Measurements from ENCODE around the genes GADL1, GPD1L and FBXL2.

GRCh38 chr3:29971493-29971947, 634.9 kb upstream of the TGFBR2 start:
- PRO-cap, 3 experiments, result no peak in any of the 3 experiments

- PRO-cap, 3 experiments, result no peak in any of the 3 experiments
Observed at GRCh38 chr3:30614192-30614828, 7.9 kb downstream of the TGFBR2 start.

- PRO-cap, 3 experiments, result no peak in any of the 3 experiments
Observed at GRCh38 chr3:30631239-30631926, 25.0 kb downstream of the TGFBR2 start.

GRCh38 chr3:30657813-30658341, 51.5 kb downstream of the TGFBR2 start:
- PRO-cap, 3 experiments, result no peak in any of the 3 experiments

DNA sequence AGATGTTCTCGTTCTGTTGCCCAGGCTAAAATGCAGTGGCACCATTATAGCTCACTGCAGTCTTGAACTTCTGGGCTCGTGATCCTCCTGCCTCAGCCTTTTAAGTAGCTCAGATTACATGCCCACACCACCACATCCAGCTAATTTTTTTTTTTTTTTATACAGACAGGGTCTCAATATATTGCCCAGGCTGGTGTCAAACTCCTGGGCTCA, 57.5 kb downstream of the TGFBR2 start:
- PRO-cap, 3 experiments, result no peak in any of the 3 experiments

DNA sequence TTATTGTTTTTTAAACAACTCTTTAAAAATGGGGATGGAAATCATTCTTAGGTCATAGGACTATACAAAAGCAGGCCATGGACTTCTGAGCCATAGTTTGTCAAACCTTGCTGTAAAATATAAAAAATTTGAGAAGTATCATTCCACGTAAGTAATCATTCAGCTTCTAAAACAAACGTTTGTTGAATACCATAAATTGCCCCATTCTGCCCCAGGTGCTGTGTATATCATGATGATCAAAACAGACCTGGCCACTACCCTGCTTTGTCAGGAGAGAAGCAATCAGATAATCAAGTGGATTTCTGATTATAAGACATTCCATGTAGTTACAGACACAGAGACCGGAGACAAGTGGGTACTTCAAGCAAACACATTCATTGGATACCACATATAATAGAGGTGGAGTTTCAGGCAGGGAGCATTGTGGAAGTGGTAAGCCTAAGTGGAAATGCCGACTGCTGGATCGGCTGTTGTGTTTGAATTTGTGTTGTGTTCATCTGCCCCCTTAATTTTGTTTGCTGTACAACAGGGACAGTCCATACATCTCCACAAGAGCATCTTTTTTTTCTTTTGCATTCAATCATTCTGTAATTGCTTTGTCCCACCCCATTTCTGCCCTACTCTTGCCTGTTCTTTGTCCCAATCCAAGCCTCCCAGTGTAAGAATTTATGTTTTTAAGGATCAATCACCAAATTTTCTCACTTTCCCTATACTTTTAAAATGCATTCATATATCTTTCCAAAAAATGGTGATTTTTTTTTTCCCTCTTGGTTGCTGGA, 61.8 kb downstream of the TGFBR2 start:
- PRO-cap, 3 experiments, result no peak in any of the 3 experiments

DNA sequence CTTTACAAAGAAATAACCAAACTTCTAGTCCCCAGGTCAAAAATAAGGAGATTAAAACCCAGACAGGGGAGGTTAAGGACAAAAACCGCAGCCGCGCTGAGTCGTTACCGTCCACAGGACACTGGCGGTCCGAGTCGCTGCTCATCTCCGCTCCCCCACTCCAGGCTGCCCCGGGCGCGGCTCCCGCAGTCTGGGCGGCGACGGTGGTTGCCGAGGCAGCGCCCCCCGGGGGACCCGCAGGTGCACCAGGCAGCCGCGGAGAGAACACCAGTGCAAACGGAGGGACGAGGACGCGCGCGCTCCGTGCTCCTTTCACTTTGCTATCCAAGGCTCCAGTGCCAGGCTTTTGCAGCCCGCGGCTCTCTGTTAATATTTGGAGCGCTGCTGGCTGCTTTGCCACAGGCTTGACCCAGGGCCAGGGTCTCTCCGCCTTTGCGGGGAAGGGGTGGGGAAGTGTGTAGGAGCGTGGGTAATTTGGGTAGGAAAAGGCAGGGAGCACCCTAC, at the start of gene GADL1:
Gene GADL1 (minus strand): TSS at position 192 of the 504 bp plus-strand sequence.
- PRO-cap, 3 experiments, result no peak in any of the 3 experiments

- PRO-cap, 3 experiments, result no peak in any of the 3 experiments
Observed at GRCh38 chr3:31733246-31733619, 200.5 kb downstream of the STT3B start.

DNA sequence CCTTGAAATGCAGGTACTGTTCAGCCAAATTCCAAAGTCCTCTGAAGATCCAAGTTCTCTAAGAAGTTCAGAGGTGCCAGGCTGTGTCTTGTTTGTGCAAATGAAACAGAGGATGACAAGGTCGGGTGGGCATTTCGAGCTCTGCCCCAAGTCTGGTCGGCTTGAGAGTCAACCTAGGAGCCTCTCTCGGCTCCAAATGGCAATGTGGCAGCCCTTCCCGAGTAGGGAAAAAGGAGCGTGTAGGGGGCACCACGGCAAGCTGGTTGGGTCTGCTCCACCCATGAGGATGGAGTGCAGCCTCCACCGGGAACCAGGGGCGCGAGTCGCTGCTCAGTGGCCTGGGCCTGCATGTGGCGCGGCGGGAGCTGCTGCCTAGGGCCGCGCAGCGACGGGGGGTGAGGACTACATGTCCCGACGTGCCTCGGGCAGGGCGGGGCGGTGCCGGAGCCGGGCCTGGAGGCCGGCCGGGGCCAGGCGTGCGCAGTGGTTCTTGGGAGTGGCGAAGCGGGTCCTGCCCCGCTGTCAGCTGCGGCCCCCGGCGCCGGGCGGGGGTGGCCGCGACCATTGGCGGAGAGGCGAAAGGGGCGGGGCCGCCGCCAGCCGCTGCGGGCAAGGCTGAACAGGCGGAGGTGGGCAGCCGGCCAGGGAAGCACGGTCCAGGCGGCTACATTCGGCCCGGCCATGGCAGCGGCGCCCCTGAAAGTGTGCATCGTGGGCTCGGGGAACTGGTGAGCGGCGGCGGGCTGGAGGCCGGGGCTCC, at the start of gene GPD1L:
Gene GPD1L (plus strand): TSS at position 590 of the 760 bp plus-strand sequence.
- PRO-cap, 3 experiments, result peak in 3 of 3 experiments; most common plus-strand start position 640 of the sequence (in 2); most common minus-strand start position 390 of the sequence (in 3)

DNA sequence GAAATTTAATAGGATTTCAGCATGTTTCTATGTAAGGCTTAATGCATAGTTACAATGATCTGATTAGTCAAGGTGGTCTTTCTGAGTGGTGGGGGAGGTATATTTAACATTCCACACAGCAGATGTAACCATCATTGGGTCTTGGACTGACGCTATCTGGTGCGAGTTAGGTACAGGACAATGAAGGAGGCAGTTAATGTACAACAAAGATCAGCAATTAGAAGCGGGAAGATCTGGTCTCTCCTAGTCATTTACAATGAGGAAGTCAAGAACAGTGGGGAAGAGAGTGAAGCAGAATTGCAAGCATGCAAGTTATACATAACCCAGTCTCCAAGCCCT, 14.0 kb downstream of the GPD1L start:
- PRO-cap, 3 experiments, result peak in 1 of 3 experiments; most common plus-strand start position 283 of the sequence (in 1); most common minus-strand start position 148 of the sequence (in 1)

GRCh38 chr3:32126727-32127115, 20.3 kb downstream of the GPD1L start:
- PRO-cap, 3 experiments, result no peak in any of the 3 experiments

GRCh38 chr3:32324321-32324812, 67.3 kb upstream of the CMTM7 start:
- PRO-cap, 3 experiments, result no peak in any of the 3 experiments

DNA sequence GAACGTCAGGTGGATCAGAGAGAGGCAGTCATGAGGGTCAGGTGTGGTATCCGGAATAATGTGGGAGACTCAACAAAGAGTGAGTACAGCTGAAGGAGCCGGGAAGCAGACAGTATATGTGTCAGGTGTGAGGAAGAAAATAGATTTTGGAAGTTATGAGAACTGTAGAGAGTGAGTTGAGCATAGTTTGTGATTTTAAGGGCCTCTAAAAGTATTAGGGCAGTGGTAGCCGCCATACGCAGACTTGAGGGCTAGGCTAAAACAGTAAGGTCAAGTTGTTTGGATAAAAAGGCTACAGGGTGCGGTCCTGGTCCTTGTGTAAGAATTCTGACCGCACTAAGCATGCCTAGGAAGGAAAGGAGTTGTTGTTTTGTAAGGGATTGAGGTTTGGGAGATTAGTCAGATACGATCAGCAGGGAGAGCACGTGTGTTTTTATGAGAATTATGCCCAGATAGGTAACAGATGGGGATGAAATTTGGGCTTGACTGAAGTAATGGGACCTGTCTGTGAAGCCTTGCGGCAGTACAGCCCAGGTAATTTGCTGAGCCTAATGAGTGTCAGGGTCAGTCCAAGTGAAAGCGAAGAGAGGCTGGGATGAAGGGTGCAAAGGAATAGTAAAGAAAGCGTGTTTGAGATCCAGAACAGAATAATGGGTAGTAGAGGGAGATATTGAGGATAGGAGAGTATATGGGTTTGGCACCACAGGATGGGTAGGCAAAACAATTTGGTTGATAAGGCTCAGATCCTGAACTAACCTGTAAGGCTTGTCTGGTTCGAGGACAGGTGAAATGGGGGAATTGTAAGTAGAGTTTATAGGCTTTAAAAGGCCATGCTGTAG, 39.2 kb downstream of the CMTM6 start:
- PRO-cap, 3 experiments, result no peak in any of the 3 experiments

- PRO-cap, 3 experiments, result no peak in any of the 3 experiments
Observed at GRCh38 chr3:32485035-32485506, 17.6 kb downstream of the CMTM6 start.

- PRO-cap, 3 experiments, result no peak in any of the 3 experiments
Observed at GRCh38 chr3:32500766-32501247, 1.8 kb downstream of the CMTM6 start.

- PRO-cap, 3 experiments, result peak in 1 of 3 experiments; most common minus-strand start chr3:32820227 (in 1)
Observed at GRCh38 chr3:32820039-32820767, 2.4 kb downstream of the TRIM71 start.

DNA sequence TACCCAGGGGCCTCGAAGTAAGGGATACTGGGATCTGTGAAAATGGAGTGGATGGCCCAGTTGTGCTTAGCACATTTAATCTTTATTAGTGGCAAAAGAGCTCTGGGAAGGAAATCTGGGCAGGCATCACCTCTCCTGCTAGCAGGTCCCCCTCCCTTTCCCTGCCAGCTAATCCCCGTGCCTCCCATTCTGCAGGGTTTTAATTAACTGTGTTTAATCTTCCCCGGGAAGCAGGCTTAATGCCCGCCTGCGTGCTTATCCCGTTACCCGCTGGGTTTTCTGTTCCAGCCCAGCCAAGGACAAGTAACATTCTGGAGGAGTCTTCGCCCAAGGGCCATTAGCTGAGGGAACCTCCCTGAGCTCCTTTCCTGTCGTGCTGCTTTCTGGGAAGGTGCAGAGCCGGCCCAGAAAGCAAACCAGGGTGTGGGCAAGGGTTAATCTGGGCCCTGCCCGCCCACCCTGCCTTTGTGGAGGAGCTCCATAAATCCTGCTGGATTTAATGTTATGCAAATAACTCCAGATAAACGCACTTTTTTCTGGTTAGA, 25.7 kb downstream of the TRIM71 start:
- PRO-cap, 3 experiments, result no peak in any of the 3 experiments

DNA sequence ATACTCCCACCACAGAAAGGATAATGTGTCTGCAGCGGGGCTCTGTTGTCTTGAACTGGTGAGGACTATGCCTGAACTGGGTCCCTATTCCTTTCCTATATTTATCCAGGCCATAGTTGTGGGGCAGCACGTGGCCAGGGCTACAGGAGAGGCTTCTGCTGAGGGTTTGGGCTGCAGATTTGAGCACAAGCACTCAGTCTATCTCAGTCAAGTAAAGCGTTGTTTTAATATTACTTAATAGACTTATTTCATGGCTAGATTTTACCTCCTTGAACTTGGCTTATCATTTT, 50.9 kb downstream of the TRIM71 start:
- PRO-cap, 3 experiments, result no peak in any of the 3 experiments

DNA sequence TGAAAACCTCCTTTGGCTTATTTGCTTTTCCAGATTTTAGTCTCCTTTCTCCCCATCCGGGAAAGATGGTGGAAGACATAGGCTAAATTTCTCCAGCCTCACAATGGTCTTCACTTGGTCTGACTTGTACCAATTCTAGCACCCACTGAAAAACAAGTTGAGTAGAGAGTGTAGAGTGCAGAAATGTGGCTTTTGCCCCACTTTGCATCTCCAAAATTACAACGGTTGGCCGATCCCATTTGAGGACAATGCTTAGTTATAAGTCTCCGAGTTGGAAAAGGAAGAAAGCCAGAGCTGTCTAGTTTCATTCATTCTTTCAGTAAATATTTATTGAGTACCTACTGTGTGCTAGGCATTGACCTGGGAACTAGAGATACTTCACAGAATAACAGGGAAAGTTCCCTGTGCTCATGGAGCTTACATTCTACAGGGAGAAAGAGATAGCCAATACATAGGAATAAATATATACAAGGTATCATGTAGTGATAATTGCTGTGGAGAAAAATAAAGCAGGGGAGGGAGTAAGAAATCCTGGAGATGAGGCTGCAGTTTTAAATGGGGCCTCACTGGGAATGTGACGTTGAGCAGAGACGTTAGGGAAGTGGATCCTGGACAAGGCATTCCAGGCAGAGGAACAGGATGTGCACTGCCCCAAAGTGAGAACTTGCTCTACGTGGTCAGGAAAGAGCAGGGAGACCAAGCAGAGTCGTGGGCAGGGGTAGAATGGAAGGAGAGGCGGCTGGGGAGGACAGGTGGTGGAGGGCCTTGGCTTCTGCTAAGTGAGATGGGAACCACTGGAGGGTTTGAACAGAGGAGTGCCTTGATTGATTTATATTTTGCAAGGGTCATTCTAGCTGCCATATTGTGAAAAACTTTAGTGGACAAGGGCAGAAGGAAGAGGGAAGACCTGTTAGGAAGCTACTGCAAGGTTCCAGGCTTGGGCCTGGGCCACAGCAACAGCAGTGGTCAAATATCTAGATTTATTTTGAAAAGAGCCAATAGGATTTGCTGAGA, 29.7 kb downstream of the CRTAP start:
- PRO-cap, 3 experiments, result no peak in any of the 3 experiments

DNA sequence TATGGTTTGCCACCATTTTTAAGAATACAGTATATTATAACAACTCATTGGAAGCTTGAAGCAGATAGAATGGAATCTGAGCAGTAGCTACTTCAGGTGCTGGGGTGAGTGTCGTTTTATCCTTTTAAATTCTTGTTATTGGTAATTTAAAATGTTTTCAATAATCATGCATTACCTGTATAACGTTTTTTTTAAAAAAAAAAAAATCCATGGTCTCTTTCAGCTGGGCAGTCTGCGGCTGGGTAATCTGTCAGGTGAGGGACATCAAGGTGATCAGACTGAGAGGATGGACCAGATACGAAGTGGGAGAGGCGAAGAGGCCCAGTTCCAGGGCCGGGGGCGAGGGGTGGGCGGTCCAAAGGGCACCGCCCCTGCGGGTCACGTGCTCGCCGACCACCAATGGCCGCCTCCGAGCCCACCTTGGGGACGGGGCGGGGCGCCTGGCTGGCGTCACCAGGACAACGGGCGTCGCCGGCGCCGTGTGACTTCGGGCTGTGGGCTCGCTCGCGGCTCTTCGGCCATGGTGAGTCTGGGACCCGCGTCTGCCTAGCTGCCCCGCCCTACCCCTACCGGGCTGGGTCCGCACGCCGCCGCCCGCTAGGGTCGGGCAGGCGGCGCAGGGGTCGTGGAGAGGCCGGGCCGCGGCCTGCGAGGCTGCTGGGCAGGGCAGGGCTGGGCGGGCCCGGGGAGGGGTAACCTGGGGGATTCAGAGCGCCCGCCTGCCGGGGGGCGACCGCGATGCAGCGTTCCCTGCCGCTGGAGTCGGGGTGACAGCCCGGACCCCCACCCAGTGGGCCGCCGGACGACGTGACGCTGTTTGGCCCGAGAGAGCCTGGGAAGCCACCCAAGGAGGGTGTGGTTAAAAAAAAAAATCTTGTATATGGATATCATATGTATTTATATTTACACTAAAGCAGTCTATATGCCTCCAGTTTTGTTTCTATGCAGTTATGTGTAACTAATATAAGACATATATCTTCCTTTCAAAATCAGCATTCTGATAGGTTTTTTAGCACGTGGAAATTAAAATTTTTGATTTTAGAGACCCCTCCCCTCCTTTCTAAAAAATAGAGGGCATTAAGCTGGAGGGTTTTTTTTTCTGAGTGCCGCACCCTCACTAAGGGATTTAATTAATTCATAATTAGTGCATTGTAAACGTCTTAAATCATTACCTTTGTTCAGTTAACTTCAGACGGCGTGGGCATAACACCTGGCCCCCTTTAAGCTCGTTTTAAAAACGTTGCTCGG, at the start of gene FBXL2:
Gene FBXL2 (plus strand): TSS at position 450 of the 1,248 bp plus-strand sequence.
- PRO-cap, 3 experiments, result peak in 3 of 3 experiments; most common plus-strand start position 461 of the sequence (in 3)